ENCODE data around the genes PM20D2 and GJA10.

DNA sequence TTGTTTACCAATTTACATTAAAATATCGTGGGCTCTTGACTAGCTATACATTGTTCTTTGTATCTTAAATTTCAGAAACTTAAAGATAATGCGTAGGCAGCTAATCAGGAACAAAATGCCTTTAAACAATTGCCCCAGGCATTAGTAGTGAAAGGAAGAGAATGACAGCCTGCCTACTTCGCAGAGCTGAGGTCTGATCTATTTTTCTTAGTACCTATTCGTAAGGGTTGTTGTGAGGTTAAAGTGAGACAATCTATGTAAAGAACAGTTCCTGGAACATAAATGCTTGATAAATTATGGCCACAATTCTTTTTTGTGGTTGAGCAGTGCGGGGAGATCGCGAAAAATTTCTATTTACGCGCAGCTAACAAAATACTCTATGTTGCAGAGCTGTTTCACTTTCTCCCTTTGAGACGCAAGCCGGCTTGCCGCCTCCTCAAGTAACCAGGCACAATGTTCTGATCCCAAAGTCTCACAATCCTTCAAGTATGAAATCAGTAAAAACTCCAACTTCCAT lies 983 bp upstream of the PNRC1 start:
- PRO-cap = no peak
- RAMPAGE, long total RNA, 4 experiments = no peak in any of the 4 experiments

DNA sequence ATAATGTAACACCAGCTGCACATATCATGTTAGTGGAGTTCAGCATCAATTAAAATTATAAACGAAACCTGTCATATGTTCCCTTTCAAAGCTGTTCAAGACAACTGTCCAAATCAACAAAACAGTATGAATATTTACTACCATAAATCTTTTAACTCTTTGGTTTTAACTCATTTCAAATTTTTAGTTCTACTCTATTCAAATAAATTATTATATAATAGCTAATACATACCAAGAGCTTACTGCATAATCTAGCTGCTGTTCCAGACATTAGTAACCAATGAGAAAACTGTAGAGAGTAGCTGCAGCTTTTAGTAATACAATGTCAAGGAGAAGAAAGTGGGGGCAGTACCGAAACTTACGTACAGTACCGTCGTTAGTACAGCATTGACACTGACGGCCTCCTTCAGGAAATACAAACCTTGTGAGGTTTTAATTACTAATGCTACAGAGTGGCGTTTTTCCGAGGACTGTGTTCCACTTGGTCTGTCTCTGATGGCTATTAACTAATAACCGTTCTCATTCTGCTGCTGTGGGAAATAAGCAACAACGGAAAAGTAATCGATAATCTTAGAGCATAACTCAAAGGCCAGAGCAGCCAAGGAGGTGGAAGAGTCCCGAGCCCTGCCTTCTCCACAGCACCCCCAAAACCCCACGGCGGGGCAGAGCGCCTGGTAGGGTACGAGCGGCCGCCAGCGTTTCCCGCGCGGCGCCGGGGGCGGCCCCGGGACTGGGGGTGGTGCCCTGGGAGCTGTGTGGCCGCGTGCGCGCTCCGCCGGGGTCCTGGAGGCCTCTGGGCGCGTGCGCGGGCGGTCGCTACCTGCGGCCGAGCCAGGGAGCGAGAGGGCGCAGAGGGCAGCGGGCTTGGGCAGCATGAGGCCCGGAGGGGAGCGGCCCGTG lies at the start of gene PM20D2:
Gene PM20D2, plus strand, starts transcription at position 784 of the 900 bp plus-strand sequence.
- PRO-cap = unidirectional peak, plus-strand start at position 819 of the sequence
- RAMPAGE, long total RNA, 4 experiments = start-site peak on the plus strand in 1 of 4 experiments, centred at position 804 of the sequence, 31 reads per replicate

GRCh38 chr6:89352000-89352487 lies 478 bp downstream of the UBE2J1 start:
- PRO-cap = no peak
- RAMPAGE, long total RNA, 4 experiments = no peak in any of the 4 experiments

GRCh38 chr6:89542109-89542509 lies 96.4 kb downstream of the LYRM2 start:
- PRO-cap = no peak
- RAMPAGE, long total RNA, 4 experiments = no peak in any of the 4 experiments

DNA sequence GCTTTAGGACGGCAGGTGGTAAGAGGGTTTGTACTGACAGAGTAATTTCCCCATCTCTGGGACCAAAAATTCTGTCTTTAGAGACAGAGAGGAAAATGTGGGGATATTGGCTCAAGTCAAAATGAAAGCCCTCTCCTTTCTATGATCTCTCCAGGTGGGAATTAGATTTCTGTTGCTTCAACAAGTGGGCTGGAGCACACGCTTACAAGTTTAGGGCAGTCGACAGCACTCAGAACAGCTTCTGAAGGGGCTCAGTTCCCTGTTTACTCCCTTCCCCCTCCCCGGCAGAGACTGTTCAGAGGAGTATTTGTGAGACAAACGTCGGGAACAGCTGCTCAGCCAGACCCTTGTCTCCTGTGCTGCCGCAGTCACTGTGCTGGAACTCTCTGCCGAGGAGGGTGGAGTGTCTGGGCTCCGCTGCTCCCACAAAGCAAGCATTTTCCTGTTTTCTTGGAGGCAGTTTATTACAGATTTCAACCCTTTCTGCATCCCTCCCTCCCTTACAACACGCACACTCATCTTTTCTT lies 76.5 kb downstream of the LYRM2 start:
- PRO-cap = no peak
- RAMPAGE, long total RNA, 4 experiments = no peak in any of the 4 experiments

GRCh38 chr6:89613719-89614226 lies 24.8 kb downstream of the LYRM2 start:
- PRO-cap = no peak
- RAMPAGE, long total RNA, 4 experiments = no peak in any of the 4 experiments

- PRO-cap = no peak
- RAMPAGE, long total RNA, 4 experiments = no peak in any of the 4 experiments
These were observed 19.7 kb upstream of the LYRM2 start for GRCh38 chr6:89657933-89658970.

DNA sequence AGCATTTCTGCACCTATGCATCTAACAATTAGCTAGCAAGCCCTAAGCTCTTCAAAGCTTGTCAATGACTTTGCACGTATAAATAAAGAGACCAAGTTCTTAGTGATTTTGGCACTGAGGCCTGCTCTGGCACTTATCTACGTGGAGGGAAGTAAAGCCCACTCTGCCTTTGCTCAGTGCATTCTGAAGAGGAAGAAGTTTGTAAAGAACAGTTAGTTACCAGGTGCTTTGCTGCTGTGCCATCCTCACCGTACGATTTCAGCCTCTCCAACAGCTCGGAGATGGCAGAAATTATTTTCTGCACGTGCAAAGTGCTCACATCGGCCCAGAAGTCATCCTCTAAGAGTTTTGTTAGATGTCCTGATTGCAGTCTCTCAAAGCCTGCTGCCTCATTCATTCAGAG lies 33.4 kb upstream of the LYRM2 start:
- PRO-cap = no peak
- RAMPAGE, long total RNA, 4 experiments = no peak in any of the 4 experiments

DNA sequence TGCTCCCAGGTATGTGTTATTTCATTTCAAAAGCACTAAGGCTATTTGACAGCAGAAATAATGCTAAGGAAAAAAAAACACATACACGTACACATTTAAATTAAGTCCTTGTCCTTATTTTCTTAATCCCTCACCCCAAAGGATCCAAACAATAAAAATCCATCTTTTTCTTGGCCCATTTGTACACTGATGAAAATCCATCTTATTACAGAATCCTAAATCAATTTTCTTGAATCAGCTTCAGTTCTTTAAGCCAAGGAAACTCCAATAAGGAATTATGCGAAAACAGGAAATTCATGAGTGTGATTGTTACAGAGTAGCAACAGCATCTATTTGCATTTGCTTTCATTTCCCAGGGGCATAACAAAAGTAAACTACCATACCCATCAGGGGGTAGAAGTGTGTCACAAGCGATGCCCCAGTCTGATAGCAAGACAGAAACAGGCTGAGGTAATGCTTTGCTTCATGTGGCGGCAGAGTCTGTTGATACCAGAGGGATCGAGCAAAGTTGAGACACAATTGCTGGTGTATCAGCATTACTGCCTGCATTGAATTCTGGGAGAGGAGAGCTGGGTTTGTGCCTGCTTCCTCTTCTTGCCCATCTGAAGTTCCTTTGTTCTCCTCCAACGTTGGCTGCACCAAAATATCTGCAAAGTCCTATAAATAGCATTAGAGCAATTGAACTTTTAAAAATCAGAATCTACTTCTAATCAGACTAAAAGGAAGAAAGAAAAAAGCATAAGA lies 51.1 kb upstream of the LYRM2 start:
- PRO-cap = no peak
- RAMPAGE, long total RNA, 4 experiments = no peak in any of the 4 experiments

DNA sequence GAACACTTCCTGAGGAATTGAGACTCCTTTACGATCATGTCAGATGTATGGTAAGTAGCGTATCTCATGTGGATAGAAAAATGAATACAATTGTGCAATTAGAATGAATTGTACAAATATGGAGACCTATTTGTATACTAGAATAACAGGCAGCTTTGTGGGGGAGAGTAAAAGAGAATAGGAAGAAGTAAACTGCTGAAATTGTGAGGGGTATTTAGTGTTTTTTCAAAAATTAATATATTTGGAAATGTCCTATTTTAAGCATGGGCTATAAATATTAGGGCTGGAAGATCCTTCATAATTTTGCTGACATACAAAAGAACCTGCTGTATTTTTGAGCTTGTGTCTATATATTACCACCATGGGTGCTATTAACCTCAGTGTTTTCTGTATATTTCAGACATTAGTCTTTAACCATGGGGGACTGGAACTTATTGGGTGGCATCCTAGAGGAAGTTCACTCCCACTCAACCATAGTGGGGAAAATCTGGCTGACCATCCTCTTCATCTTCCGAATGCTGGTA lies at the start of gene GJA10:
Gene GJA10, plus strand, starts transcription at position 417 of the 524 bp plus-strand sequence.
- PRO-cap = no peak
- RAMPAGE, long total RNA, 4 experiments = no peak in any of the 4 experiments

DNA sequence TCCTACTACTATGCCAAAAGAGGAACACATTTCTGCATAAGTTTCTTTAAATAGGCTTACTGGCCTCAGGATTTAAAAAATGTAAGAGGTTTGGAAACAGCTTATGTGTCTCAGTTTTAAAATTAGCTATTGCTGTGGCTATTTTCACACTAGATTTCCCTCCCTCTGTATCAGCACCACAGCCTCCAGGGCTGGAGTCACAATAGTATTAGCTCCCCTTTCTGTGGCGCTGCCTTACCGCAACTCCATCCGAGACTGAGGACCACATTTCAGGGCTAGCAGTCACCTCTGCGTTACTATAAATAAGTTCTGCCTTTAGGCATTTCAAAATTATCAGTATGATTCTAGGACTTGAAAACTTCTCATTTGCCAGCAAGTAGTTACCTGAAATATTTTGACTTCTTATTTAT lies 105.7 kb downstream of the GJA10 start:
- PRO-cap = no peak
- RAMPAGE, long total RNA, 4 experiments = no peak in any of the 4 experiments

- PRO-cap = no peak
- RAMPAGE, long total RNA, 4 experiments = no peak in any of the 4 experiments
These were observed 111.7 kb downstream of the BACH2 start for GRCh38 chr6:90184802-90185564.

DNA sequence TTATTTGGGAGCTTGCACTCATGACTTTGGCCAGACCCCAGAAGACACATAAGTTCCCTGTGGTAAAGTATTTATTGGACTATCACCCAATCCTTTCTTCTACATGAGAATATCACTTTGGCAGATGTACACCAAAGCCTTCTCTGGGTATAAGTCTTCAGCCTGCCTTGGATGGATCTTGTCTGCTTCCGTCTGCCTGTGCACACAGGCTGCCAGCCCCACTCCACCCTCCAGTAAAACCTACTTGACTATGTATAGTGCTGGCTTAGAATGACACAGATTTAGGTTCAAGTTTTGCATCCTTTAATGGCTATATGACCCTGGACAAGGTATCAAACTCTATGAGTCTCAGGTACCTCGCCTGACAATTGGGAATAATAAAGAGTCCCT lies 63.4 kb downstream of the BACH2 start:
- PRO-cap = no peak
- RAMPAGE, long total RNA, 4 experiments = no peak in any of the 4 experiments

DNA sequence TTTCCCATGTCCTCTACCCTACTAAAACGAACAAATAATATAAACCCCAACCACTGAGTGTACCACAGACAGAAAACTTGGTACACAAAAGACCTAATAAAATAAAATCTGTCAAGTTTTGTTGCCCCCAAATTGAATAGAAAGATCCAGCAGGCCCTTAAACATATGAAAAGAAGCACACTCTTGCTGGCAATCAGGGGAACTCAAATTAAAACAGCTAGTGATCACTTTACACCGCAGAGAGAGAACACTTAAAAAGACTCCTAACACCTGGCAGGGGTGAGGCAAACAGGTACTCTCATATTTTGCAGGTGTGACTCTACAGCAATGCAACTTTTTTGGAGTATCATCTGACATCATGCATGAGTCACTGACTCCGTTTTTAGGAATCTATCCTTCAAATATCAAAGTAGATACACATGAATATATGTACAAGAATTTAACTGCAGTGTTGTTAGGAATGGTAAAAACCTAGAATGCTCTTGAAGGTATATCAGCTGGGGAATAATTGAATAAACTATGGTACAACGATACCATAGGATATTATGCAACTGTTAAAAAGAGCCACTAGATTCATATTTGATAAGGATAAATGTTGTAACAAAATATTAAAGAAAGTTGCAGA lies 29.4 kb downstream of the BACH2 start:
- PRO-cap = no peak
- RAMPAGE, long total RNA, 4 experiments = no peak in any of the 4 experiments

DNA sequence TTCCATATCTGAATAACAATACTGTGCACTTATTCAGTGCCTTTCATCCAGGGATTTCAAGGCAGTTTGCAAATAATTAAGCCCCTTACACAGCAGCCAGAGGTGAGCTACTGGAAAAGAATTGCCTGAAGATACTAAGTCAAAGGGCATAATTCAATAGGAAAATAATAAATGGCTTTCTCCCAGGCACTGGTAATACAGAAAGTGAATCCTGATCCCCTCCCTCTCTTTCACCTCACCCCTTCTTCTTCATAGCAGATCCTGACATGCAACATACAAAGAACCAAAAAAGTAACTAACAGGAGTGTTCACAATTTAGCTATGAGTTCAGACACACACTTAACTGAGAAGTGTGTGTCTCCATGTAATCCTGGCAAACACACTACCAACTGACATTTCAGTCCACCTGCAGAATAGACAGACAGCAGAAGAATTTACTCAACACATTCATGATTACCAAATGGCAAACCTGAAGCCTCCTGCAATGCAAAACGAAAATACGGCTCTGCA lies 2.8 kb downstream of the BACH2 start:
- PRO-cap = no peak
- RAMPAGE, long total RNA, 4 experiments = no peak in any of the 4 experiments

- PRO-cap = no peak
- RAMPAGE, long total RNA, 4 experiments = no peak in any of the 4 experiments
These were observed 540 bp upstream of the BACH2 start for GRCh38 chr6:90297236-90297530.

- PRO-cap = no peak
- RAMPAGE, long total RNA, 4 experiments = no peak in any of the 4 experiments
These were observed 7.7 kb upstream of the BACH2 start for GRCh38 chr6:90304237-90304784.

GRCh38 chr6:90369240-90369607 lies 72.6 kb upstream of the BACH2 start:
- PRO-cap = no peak
- RAMPAGE, long total RNA, 4 experiments = no peak in any of the 4 experiments

GRCh38 chr6:90393099-90393652 lies 96.5 kb upstream of the BACH2 start:
- PRO-cap = no peak
- RAMPAGE, long total RNA, 4 experiments = no peak in any of the 4 experiments

GRCh38 chr6:90397867-90398385 lies 101.3 kb upstream of the BACH2 start:
- PRO-cap = no peak
- RAMPAGE, long total RNA, 4 experiments = no peak in any of the 4 experiments